Epidermal melanocyte (primary cell): ENCODE results near the genes PLCD4 and SLC23A3.

GRCh38 chr2:218474610-218474924, 55.6 kb downstream of the VIL1 start:
- RRBS, result no CpG with 5 or more reads among the region's 2 CpGs

DNA sequence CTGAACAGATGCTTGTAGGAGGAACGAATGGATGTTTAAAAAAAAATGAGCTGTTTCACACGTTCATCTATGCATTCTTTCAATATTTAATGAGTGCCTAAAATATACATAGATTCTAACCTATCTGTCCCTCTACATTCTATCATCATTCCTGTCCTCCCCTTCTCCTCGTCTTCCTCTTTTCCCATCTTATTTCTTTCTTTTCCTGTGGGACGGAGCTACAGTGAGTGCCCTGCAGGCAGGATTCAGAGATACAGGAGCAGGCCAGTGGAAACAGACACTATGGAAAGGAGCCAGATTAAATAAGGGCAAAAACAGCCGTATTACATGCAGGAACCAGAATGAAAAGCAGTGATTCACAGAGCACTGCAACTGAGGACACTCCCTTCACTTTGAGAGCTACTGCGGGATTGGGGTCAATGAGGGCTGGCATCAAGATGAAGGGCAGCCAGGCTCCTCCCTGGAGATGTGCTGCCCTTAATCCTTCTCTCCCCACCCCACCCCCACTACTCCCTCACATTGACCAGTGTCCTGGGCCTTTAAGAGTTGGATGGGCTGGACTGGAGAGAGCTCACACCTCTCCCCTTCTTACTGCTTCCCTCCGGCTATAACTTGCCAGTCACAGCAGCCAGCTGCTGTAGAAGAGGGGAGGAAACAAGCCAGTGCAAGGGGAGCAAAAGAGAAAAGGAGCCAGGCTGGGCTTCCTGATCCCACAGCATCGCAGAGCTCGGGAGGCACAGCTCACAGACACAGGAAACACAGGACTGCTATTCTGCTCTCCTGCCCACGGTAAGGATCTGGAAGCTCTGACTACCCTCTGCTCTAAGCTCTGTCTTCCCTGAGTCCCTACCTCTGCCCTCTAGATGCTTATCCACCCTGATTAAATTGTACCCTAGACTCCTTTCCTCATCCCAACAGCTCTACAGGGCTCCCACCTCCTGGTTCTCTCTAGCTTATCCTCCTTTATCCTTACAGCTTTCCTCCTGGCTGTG, at the start of gene PLCD4:
Gene PLCD4, plus strand, starts transcription at position 618 of the 992 bp plus-strand sequence.
- RRBS, result no CpG with 5 or more reads among the region's 10 CpGs

DNA sequence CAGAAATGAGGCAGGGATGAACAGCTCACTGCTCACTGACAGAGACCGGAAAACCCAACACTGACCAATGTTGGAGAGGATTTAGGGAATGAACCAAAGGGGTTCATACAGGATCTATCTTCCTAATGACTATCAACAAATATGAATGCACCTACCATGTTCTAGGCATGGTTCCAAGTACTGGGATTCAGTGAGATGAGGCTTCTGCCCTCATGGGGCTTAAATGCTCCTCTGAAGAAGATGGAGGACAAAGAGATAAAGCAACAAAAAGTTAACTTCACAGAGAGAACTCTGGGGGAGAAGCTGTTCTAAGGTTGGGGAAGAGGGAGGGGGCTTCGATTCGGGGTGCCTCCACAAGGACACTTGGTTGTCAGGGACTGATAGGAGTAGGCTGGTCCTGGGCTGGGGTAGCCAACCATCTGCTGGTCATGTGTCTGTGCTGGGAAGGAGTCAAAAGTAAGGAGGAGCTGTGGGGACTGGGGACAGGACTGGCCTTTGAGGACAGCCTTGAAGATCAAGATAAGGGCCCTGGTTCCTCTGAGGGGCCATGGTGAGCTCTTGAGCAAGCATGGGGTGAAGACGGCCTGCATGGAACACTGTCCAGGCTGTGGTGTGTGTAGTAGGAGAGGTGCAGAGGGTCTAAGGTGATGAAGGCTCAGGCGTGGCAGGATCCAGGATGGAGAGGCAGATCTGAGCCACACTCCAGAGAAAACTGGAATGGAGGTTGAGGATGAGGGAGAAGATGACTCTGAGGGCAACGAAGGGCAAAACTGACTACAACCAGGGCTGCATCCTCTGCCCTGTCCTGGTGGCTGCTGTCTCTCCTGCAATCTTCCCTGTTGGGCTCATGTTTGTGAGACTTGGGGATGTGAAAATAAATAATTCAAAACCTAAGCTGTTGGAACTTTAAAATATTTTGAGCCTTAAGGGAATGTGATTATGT, 1.7 kb downstream of the CYP27A1 start:
- RRBS, result no CpG with 5 or more reads among the region's 6 CpGs

DNA sequence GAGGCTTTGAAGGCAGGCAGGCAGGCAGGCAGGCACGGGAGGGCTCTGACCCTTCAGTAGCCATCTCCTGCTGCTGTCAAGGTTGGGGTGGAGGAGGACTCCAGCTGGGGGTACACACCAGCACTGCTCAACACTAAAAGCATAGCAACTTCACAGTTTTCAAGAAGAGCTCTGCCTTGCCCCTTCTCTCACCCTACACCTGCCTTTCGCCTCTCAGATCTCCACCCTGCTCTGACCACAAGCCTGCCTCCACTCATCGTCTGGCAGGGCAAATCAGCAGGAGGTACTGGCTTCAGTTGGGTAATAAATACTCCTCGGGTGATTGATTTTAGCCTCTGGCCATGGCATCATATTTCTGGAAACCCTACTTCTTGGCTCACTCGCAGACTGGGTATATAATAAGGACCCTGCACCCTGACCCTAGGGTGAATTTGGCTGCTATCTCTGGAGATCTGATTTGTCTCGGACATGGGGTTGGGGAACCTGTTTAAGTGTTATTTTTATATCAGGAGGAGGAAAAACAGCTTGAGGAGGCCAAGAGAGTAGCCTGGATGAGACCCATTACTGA, 24.9 kb upstream of the WNT6 start:
- RRBS, result no CpG with 5 or more reads among the region's 6 CpGs

DNA sequence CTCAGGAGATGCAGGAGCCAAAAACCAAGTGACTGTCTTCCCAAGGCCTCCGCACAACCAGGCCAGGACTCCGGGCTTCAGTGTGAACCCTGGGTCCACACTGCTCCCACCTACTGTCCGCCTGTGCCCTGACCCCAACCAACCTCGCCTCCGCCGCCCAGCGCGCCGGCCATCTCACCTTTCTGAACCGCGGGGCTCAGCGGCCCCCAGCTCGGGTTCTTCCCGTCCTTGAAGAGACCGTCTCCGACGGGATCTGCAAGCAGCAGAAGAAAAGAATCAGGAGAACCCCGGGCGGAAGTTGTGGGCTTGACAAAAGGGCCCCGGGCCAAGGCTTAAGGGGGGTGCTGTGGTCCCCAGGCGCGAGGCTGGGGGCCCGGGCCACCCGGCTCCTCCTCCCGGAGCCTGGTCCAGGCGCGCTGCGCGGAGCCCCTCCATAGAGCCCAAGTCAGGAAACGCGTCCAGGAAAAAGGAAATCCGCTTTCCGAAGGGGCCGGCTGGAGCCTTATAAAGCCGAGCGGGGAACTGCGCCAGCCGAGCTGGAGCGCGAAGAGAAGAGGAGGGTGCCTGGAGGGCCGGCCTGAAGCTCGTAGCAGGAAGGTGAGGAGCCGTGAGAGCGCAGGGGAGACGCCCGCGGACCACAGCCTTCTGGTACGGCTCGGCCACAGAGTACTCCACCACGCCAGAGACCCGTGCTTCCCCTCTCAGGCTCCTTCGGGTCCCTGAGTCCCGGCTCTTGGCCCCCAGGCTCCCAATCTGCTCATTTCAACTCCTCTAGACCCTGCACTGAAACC, 736 bp downstream of the FEV start:
- RRBS, result 4% methylated on average over 22 of the region's 53 CpGs

DNA sequence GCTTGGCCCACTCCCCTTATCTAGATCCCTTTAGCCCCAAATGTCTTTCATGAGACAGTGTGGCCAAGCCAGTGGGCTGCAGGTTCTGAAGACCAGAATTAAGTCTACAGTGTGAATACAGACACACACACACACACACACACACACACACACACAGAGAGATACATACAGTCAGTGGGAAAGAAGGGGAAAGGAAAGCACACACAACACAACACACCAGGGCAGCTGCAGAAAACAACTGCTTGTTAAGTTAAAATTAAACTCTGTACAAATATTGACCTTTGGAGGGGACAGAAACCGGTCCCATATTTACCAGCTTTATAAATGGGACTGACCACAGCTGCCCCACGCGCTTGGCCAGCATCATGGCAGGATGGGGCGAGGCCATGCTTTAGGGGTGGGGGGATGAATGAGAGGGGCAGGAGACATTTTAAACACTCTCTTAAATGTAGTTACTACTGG, 49.1 kb downstream of the NHEJ1 start:
- RRBS, result no CpG with 5 or more reads among the region's 4 CpGs

GRCh38 chr2:219127026-219127458, 33.6 kb downstream of the NHEJ1 start:
- RRBS, result no CpG with 5 or more reads among the region's 2 CpGs

- RRBS, result no CpG with 5 or more reads among the region's 7 CpGs
Measured at GRCh38 chr2:219169925-219170527, at the start of gene SLC23A3. SLC23A3 (minus strand) TSS chr2:219170029.

DNA sequence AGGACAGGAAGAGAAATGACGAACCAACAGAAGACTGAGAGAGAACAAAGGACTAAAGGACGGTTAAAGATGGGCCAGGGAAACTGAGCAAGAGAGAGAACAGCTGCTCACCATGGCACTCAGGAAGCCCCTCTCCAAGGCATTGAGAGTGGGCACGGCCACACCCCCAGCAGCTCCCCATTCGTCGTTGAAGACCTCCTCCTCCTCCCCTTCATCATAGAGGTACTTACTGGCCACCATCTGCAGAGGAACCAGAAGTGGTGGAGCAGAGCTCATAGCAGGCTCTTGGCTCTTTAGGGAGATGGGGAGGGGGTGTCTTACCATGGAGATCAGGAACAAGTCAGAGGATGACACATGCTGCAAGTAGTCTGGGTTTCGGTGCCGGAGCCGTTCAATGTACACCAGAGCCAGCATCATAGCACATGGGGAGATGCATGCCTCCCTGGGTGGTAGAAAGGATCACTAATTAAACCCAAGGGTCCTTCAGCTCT, 2.0 kb downstream of the CNPPD1 start:
- RRBS, result no CpG with 5 or more reads among the region's 8 CpGs

- RRBS, result 90% methylated on average over 4 of the region's 12 CpGs
Measured at GRCh38 chr2:219222125-219222455, 3.3 kb upstream of the ABCB6 start.

DNA sequence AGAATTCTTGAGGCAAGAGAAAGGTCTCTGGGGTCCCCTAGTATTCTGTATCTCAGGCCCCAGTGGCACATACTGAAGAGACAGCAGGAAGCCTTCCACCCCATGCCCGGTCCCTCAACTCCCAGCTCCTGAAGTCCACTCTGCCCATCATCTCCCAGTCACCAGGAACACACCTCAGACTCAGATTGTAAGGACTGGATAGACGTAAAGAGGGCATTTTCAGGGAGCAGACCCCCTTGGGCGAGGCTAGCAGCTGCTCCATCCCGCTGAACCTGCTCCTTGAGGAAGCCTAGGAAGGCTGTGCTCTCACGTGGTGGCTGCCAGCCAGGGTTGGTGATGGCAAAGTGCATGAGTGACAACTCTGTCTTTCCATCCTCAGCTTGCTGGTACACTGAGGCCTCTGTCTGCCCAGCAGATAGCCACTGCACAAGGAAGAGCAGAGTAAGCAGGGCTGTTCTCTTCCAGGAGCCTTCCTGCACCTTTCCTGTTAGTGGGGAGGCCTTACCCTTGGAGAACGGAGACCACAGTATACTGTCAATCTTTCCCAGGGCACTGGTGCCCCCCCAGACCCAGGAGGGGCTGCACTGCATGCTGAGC, 3.8 kb upstream of the ABCB6 start:
- RRBS, result no CpG with 5 or more reads among the region's 6 CpGs

DNA sequence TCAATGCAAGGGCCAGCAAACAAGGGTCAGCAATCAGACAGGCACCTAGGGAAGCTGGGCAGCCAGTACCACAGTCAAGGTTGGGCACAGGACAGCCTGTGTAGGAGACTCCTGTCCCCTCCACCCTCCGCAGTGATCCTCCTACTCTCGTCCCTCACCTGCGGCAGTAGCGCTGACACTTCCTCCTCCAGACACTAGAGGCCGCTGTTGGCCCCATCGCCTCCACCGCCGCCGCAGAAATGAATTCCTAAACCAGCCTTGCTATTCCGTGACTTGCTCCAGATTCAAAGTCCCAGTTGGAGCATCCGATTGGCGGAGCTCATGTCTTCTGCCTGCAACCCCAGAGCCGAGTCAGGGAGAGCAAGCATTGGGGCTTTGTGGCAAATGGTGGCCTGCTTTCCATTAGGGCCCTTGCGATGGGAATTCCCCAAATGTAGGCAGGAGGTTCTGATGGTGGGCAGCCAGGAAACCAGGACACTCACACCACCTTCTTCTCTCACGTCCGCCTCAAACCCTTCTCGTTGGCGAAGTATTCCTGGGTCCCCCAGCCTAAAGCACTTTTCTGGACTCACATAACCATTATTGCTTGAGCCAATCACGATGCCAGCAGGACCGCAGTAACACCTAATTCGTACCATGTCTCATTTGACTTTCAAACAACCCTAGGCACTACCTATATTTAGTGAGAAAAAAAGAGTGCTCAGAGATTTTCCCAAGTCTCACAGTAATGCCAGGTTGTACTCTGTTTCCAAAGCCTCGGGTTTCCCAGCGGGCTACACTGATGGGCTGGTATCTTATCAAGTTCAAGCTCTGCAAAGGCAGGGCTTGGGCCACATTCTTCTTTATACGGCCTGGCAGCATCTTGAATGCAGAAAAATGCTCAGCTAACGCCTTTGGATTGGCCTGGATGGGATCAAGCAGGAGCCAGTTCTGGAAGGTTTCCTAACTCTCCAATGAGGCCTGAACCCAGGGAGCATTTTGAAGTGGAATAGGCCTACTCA, 1.2 kb upstream of the DNAJB2 start:
- RRBS, result no CpG with 5 or more reads among the region's 25 CpGs

GRCh38 chr2:219419146-219419386, 889 bp downstream of the DES start:
- RRBS, result no CpG with 5 or more reads among the region's 5 CpGs

DNA sequence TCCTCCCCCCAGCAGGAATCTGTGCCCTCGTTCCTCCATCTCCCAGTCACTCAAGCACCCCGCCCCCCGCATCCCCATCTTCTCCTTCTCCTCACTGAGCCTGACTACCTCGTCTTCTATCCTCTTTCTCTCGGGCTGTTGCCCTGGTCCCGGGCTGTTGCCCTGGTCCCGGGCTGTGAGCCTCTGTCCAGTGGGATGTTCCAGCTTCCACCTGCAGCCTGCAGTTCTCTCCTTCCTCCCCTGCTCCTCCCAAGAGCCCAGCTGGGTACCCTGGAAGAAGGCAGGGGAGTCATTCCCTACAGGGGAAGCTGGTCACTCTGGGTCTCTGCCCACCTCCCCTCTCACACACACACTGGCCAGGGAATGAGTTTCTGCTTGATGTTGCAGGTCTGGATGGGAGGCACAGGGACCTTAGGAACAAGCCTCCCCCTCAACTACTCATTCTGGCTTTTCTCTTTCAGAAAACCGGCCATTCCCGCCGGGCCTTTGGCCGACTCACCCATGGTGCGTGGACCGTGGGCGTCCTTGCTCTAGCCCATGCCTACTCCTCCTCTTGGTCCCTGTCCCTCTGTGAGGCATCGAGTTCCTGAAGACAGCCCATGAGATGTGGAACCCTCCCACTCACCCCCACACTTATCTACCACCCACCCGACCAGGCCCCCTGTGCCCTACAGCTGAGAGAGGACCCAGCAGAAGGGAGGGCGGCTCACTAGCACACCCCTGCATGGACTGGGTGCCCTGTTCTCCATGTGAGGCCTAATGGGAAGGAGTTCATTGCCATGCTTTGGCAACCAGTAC, 8.2 kb downstream of the SPEG start:
- RRBS, result no CpG with 5 or more reads among the region's 17 CpGs

DNA sequence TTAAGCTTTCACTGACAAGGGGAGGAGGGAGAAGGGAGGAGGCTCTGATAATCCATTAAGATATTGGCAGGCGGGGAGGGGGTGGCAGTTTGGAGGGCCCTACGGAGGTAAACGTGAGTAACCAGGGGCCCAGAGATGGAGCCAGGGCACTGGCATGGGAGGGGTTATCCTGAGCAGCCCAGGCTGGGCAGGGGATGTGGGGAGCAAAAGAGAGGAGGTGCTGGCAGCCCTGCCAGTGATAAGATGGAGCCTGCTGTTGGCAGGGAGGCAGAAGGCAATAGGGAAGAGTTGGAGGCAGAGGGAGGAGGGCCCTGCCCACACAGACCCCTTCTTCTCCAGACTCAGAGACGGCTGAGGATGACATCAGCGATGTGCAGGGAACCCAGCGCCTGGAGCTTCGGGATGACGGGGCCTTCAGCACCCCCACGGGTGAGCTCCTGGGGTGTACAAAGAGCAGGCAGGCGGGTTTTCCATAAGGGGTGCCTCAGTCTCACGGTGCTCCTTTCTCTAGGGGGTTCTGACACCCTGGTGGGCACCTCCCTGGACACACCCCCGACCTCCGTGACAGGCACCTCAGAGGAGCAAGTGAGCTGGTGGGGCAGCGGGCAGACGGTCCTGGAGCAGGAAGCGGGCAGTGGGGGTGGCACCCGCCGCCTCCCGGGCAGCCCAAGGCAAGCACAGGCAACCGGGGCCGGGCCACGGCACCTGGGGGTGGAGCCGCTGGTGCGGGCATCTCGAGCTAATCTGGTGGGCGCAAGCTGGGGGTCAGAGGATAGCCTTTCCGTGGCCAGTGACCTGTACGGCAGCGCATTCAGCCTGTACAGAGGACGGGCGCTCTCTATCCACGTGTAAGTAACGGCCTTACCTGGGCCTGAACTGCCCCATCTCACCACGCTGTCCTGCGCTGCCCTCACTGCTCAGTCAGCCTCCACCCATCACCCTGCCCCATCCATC, 9.9 kb downstream of the SPEG start:
- RRBS, result no CpG with 5 or more reads among the region's 35 CpGs

- RRBS, result 86% methylated on average over 13 of the region's 25 CpGs
Measured at GRCh38 chr2:219451334-219452087, 16.9 kb downstream of the SPEG start.

DNA sequence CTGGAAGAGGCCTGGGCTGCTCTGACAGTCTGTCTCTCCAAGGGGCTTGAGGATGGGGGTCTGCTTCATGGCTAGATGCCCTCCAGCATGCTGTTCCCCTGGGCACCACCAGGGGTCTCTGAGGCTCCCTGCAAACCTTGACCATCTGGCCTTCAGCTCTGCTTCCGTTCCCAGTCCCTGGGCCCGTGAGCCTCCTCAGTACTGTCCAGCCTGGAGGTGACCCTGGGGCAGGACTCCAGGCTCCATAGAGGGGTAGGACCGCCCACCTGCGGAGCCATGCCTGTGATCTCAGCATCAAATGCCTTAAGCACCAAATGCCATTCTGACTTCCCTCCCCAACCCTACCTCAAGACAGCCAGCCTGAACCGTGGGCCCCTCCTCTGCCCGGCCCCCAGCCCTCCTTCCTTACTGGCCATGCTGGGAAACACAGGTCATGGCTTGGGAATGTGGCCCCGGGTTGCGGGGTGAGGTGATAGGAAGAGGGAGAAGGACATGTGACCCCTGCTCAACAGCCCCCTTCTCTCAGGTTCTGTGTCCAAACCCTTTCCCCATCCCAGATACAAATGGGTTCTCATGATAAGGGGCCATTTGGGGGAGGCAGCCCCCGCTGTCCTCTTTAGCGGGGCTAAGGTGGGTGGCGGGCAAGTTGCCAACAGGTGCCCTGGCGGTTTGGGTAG, 25.0 kb downstream of the SPEG start:
- RRBS, result 34% methylated on average over 2 of the region's 12 CpGs

- RRBS, result 21% methylated on average over 3 of the region's 27 CpGs
Measured at GRCh38 chr2:219476614-219477532, 19.1 kb upstream of the SPEGNB start.

DNA sequence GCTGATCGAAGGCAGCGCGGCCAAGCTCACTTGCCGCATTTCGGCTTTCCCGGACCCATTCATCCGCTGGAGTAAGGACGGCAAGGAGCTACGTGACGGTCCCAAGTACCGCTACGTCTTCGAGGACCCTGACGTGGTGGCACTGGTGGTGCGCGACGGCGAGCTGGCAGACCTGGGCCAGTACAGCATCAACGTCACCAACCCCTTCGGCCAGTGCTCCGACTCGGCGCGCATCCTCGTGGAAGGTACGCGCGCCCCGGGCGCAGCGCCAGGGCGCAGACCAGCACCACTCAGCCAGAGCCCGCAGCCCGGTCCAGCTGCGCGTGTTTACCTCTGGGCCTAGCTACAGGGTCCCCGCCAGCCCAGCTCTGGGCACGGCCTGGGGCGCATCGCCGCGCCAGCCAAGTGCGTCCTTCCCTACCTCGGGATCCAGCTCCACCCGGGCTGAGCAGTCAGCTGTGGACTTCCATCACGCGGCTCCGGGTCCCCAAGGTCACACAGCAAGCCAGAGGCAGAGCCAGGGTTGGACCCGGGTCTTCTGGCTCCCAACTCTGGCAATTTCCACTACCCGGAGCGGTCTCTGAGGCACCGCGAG, 1.0 kb downstream of the SPEGNB start:
- RRBS, result 14% methylated on average over 16 of the region's 53 CpGs